Bile duct (tissue), 1 donor: ENCODE measurements around the gene NIPAL4.

DNA sequence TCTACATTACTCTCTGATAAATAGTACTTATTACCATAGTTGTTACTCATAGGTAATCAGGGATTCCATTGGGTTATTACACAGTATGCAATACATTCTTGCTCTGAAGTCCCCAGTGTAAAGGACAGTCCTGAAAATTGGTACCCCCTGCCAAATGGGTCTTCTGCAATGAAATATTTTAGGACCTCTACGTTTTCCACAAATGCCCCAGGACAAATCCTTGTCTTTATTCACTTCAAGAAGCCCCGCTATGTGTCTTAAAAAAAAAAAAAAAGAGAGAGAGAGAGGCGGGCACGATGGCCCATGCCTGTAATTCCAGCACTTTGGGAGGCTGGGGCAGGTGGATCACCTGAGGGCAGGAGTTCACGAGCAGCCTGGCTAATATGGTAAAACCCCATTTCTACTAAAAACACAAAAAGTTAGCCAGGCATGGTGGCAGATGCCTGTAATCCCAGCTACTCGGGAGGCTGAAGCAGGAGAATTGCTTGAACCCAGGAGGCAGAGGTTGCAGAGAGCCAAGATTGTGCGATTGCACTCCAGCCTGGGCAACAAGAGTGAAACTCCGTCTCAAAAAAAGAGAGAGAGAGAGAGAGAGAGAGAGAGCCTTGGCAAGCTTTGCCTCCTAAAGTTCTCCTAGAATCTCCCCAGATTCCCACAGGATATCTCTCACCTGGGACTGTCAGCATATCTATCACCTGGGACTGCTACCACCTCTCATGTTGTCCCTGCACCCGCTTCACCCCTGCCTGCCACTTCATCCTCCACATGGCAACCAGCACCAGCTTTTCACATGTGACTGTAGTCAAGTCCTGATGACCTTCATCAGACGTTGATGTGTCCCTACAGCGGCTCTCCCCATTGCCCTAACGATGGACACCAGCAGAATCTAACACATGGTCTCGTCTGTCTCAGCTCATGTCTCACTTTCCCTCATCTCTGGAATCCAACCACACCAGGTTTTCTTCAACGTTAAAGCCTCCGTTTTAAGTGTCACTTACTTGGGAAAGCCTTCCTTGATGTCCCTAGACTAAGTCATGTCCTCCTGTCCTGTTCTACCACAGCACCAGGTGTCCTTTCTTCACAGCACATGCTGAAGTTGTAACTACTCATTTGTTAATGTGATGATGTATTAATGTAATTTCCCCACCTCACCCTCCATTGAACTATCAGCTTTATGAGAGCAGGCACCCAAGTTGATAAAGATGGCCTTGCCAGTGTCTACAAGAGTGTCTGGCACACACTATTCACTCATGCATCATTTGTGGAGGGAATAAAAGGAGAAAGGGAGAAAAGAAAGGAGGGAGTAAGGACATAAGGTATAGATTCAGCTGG is 5.9 kb downstream of the ITK start:
- PRO-cap: no peak

- PRO-cap: bidirectional peak, plus-strand start at chr5:157194004, minus-strand start at chr5:157193838
Measured at GRCh38 chr5:157193493-157194213, 13.0 kb downstream of the ITK start.

DNA sequence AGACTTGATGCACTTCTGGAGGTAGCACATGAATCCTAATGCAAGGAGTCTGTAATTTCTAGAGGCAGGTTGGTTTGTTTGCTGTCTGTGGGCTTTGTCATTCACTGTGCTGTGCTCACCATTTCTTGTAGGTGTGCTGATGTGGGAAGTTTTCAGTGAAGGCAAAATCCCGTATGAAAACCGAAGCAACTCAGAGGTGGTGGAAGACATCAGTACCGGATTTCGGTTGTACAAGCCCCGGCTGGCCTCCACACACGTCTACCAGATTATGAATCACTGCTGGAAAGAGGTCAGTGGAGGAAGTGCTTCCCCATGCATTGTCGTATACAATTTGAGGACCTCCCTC is 17.2 kb upstream of the CYFIP2 start:
- PRO-cap: no peak

- PRO-cap: no peak
Measured at GRCh38 chr5:157257678-157258037, 8.3 kb upstream of the CYFIP2 start.

DNA sequence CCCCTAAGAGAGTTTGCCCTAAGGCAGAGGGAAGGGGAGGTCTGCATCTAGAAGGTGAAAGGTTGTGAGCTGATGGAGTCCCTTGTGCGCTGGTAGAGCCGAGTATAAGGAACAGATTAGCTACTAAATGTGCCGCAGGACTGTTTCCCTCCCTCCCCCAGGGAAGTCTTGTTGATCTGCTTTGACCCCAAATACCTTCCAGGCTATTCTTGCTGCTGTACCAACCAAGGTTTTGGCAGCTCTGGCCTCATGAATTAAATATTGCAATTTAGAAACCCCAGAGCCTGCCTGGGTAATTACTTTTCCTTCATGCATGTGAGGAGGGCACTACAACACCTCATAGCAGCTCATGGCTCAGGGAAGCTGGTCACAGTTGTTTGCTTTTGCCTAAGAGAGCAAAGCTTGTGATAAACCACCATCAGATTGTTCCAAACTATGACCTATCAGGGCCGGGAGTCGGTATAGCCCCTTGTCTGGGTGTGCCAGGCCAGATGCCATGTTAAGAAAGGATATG is 19.7 kb downstream of the CYFIP2 start:
- PRO-cap: no peak

GRCh38 chr5:157387344-157388049 is 42.0 kb upstream of the FNDC9 start:
- PRO-cap: no peak

GRCh38 chr5:157390264-157391340 is 45.1 kb upstream of the FNDC9 start:
- PRO-cap: bidirectional peak, plus-strand start at chr5:157390878, minus-strand start at chr5:157390593

DNA sequence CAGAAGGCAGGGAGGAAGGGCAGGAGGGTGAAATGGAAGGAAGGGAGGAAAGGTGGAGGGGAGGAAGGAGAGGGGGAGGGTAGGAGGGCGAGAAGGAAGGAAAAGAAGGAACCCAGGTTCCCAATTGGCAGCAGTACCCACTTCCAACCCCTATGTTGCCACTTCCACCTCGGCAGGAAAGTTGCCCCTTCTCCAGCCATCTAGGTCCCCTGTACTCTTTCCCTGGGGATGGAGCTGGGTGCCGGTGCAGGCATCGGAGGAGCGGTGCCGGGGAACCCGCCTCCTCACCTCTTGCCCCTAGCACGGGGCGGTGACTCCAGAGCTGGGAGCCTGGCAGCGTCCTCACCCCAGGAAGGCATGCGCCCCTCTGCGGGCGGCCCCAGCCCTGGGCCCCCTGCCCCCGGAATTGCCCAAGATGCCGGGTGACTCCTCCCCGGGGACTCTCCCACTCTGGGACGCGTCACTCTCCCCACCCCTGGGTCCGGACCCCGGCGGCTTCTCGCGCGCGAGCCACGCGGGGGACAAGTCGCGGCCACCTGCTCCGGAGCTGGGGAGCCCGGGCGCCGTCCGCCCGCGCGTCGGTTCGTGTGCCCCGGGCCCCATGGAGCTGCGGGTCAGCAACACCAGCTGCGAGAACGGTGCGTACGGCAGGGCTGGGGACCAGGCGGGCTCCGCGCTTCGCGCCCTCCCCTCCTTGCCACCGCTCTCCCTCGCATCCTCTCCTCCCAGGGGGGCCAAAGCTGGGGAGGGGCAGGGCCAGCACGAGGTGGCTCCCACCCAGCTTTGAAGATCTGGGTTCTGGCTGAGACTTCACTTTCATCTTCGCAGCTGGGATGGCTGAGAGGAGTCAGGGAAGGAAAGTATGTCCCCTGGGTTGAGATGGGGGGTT is at the start of gene NIPAL4:
Gene NIPAL4, plus strand, starts transcription at position 494 of the 889 bp plus-strand sequence.
- PRO-cap: no peak

- PRO-cap: unidirectional peak, plus-strand start at chr5:157511829
Measured at GRCh38 chr5:157511412-157512592, 51.8 kb downstream of the NIPAL4 start.

GRCh38 chr5:157786366-157787188 is 43.1 kb downstream of the LSM11 start:
- PRO-cap: unidirectional peak, minus-strand start at chr5:157786777

- PRO-cap: no peak
Measured at GRCh38 chr5:157802690-157803235, 56.2 kb downstream of the CLINT1 start.

DNA sequence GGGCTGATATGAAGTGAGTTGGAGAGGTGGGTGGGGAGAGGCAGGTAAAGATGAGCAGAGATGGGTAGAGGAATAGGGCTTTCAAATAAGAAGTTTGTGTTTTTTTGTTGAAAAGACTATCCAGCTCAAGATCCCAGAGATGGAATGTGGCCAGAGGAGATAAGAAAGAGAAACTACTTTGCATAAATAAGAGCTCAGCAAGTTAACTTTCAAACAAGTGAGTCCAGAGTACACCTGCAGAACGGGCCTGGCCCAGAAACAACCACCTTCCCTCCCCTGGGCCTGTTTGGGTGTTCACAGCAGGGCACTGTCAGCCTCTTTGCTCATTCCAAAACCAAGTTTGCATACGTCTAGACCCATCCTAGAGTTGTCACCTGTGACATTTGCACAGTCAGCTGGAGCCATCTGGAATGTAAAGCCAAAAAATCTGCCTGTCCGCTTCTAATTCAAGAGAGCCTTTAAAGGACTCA is 2.3 kb upstream of the CLINT1 start:
- PRO-cap: no peak

- PRO-cap: no peak
Measured at GRCh38 chr5:158287805-158288355, 428.9 kb upstream of the CLINT1 start.

- PRO-cap: no peak
Measured at GRCh38 chr5:158464003-158464420, 605.1 kb upstream of the CLINT1 start.

- PRO-cap: no peak
Measured at GRCh38 chr5:158727195-158727688, 372.5 kb downstream of the EBF1 start.

- PRO-cap: no peak
Measured at GRCh38 chr5:158945683-158946313, 153.9 kb downstream of the EBF1 start.

GRCh38 chr5:159048731-159049115 is 51.0 kb downstream of the EBF1 start:
- PRO-cap: no peak

DNA sequence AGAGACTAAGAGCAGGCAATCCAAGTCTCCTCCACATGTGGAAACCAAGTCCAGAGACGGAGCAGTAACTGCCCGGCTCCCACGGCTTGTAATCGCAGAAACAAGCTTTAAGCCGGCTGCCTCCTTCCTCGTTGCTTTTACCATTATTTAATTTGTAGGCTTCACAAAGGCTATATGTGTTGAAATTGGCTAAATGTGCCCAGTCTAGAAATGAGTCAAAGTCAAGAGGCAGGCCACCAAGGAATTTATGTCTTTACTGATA is 33.3 kb upstream of the EBF1 start:
- PRO-cap: unidirectional peak, minus-strand start at position 145 of the sequence

GRCh38 chr5:159510051-159510682 is 179.9 kb upstream of the IL12B start:
- PRO-cap: unidirectional peak, plus-strand start at chr5:159510612

DNA sequence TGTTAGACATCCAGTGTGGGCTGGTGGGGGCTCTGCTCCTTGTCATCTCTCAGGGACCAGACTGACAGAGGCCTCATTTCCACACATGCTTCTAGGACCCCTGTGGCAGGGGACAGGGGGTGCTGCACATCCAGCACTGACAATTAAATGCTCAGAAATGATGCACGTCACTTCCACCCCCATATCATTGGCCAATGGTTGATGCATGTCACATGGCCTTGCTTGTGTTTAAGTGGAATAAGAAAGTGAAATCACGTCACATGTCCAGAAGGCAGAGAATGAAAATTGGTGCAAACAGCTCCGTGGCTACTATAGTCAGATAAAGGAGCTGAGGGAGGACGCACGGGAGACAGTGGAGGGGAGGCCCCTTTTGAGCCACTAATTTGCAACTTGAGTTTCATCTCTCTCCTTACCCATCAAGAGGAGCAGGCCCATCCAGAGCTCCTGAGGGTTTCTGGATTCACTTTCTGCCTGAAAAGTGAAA is 134.1 kb upstream of the ADRA1B start:
- PRO-cap: no peak